ENCODE measurements around a stretch of chr15.

- PRO-cap = no peak
These were observed 1.3 kb downstream of the PRC1 start for GRCh38 chr15:90993066-90993469.

- PRO-cap = no peak
These were observed 268.5 kb downstream of the SV2B start for GRCh38 chr15:91368532-91368917.

DNA sequence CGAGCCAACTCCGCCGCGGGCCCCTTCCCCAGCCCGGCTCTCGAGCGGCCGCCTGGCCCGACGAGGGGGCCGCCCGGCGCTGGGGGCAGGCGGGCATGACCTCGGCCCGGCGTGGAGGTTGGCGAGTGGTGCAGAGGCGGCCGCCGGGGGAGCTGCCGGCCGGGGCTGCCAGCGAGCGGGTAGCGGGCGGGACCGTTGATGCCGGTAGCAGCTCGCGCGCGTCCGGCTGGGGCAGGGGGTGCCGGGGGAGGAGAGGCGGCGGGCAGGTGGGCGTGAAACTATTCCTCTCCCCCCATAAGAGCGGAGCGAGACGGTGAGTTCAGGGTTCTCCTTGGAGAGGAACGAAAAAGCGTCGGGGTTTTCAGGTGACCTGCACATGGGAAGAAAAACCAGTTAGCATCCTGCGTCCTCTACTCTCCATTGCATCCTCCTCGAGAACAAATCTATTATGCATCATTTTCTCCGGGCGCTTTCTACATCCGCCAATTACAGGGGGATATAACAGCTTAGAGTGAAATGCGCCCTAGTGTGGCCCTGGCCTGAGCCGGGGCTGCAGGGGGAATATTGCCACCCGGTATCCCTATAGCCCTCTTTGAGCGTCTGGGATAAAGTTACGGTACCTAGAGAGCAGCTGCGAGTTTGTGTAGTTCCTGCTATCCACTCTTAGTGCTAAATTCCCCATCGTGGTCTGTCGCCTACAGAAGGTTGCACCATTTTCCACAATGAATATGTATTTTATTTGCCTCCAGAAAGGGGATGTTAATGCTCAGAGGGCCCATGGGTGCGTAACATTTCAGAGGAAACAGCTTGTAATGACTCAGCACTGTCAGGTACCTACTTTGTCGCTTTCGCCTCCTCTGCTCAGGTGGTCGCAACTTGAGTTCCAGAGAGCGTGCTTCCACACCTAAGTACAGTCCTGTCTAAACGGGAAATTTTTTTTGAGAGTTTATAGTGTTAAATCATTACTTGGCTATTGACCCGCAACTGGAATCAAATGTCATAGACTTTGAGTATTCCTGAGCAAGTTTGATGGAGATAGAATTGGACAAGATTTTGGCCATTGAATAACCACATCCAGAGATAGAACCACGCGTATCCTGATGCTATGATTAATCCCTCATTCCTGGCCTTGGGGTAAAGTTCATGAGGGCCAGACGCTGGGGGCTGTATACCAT, 977 bp downstream of the SLCO3A1 start:
- PRO-cap = unidirectional peak, minus-strand start at position 665 of the sequence

- PRO-cap = no peak
These were observed 62.6 kb downstream of the SLCO3A1 start for GRCh38 chr15:91915655-91916884.

DNA sequence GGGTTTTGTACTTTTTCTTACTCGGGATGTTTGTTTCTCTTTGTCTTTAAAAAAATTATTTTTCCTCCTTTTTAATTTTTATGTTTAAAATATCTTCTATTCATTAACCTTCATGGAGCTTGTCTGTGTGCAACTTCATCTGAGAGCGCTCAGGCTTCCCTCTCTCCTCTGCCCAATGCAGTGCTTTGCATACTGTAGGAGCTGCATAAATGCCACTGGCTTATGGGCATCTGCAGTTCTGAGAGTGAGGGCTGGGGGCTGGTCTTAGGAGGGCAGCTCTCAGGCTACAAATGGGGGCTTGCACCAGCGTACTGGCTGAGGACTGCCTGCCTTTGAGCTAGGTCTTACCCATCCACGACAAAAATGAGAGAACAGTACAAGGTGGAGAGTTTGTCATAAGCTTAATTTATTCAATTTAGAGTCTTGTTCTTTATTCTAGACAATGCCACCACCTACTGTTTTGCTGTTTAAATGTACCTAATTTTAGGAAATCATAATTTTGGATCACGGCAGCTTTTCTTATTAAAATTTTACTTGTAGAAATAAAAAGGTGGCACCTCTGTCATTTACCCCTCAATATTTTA, 88.2 kb downstream of the SLCO3A1 start:
- PRO-cap = no peak

- PRO-cap = no peak
These were observed 100.7 kb downstream of the SLCO3A1 start for GRCh38 chr15:91953978-91954862.

DNA sequence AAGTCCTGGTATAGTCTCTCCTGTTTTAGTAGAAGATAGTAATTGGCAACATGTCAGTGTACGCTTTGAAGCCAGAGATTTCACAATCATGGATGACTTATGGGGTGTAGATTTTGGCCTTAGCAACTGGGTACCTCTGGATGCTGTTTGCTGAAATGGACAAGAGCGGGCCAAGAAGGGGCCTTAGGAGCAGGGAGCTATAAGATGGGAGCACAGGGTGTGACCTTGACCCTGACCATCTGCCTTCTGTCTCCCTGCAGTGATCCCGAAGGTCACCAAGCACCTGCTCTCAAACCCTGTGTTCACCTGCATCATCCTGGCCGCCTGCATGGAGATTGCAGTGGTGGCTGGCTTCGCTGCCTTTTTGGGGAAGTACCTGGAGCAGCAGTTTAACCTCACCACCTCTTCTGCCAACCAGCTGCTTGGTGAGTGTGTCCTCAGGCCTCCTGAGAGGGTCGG, 266.7 kb downstream of the SLCO3A1 start:
- PRO-cap = no peak

- PRO-cap = no peak
These were observed 235.2 kb upstream of the ST8SIA2 start for GRCh38 chr15:92158522-92158838.

DNA sequence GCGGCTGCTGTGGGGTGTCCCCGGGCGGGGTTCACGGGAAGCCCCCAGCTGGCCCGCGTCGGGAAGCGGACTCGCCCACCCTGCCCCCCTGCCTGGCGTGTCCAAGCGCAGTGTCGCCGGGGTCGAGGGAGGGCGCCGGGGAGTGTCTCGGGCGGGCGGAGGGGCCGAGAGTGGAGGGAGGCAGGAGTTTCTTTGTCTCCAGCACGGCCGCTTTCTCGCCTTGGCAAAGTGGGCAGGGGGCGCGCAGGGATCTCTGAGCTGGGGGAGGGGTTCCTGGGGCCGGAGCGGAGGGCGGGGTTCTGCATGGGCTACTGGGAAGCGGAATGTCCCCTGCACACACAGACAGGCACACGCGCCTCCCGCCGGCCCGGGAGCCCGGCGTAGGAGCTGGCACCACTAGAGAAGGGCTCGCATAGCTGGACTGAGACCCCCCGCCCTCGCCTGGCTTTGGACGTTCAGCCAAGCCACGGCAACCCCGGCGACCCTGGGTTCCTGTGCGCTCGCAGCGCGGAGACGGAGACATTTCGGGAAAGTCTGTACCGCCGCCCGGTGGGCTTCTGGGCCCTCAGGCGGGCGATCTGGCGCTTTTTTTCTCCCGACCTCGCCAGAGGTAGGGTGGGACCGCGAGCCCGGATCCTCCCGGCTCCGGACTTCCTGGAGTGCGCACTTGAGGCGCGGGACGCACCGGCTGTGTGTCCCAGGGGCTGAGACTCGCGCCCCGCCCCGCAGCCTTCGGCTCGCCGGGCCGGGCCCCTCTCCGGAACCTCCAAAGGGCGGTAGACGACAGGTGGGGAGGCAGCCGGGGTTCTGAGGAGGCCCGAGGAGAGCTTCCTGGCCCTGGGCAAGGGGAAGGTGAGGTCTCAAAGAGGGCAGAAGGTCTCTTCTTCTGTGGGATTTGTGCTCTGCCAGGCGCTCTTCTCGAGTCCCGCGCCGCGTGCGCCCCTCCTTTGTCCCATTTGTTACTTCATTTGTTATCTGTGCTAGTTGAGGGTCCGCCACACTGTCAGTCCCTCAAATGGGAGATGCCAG, 986 bp downstream of the ST8SIA2 start:
- PRO-cap = no peak

- PRO-cap = no peak
These were observed 1.3 kb downstream of the FAM174B start for GRCh38 chr15:92654162-92654790.

- PRO-cap = no peak
These were observed 55.9 kb upstream of the FAM174B start for GRCh38 chr15:92711239-92712057.

- PRO-cap = unidirectional peak, plus-strand start at chr15:92810569; bidirectional peak, plus-strand start at chr15:92810833, minus-strand start at chr15:92810639; bidirectional peak, plus-strand start at chr15:92810858, minus-strand start at chr15:92810843
These were observed 89.6 kb upstream of the CHD2 start for GRCh38 chr15:92810449-92811057.

DNA sequence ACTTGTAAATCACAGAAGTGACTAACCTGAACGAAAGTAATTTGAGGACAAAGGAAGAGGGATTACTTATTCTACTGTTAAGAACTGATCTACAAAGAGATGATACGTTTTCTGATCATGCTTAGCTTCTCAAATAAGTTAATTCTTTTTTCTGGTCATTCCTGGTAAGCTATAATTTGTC, 80.4 kb upstream of the CHD2 start:
- PRO-cap = no peak

- PRO-cap = bidirectional peak, plus-strand start at chr15:92904515, minus-strand start at chr15:92904193
These were observed 4.3 kb downstream of the CHD2 start for GRCh38 chr15:92904376-92904941.

DNA sequence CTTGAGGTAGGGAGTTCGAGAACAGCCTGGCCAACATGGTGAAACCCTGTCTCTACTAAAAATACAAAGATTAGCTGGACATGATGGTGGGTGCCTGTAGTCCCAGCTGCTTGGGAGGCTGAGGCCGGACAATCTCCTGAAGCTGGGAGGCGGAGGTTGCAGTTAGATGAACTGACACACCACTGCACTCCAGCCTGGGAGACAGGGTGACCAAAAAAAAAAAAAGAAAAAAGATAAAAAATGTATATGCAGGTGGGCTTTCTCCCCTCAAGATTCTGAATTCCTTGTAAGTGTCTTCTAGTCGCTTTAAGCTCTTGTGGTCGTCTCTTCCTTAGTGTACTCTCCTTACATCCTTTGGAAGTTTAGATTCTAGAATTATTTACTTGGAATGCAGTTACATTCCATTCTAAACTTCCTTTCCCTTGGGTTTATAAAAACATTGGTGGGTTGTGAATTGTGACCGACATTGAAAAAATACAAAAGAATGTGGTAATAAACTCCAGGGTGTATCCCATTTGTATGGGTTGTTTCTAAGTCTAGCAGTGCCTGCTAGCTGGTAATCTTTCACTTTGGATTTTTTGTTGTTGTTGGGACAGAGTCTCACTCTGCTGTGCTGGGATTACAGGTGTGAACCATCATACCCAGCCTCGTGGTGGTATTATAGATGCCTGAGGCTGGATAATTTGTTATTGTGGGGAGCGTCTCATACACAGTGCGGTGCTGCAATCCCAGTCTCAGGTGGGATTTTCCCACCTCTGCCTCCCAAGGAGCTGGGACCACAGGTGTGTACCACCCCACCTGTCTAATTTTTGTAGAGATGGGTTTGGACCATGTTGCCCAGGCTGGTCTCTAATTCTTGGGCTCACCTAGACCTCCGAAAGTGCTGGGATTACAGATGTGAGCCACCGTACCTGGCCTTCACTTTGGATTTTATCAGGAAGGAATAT, 9.0 kb downstream of the CHD2 start:
- PRO-cap = no peak

- PRO-cap = no peak
These were observed 18.6 kb downstream of the CHD2 start for GRCh38 chr15:92918754-92919028.

- PRO-cap = no peak
These were observed 30.6 kb downstream of the CHD2 start for GRCh38 chr15:92930689-92931200.

DNA sequence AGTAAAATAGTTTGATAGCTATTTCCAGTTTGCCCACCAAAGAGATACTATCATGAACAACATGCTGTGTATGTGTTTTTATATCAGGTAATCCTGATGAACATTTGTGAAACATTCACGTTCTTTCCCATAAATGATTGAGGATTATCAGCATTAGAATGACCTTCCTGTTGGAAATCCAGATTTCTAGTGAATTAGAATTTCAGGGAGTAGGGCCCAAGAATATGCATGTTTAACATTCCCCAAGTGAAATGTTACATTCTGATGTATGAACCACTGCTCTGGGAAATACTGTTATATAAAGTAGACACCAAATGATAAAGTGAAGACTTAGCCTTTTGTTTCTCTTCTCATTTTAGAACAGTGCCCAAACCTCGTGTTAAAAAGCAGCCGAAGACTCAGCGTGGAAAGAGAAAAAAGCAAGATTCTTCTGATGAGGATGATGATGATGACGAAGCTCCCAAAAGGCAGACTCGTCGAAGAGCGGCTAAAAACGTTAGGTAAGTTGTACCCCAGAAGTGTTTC, 39.2 kb downstream of the CHD2 start:
- PRO-cap = no peak

- PRO-cap = no peak
These were observed 49.6 kb downstream of the CHD2 start for GRCh38 chr15:92949505-92950295.

GRCh38 chr15:93032296-93032826, 56.6 kb downstream of the RGMA start:
- PRO-cap = no peak

Data from vermiform appendix (tissue), 1 donor.